Subcutaneous adipose tissue (tissue), 3 donors: ENCODE data around the genes SGK1, HBS1L and AHI1.

GRCh38 chr6:132819287-132820403, 5.3 kb downstream of the RPS12 start:
- PRO-cap, result no peak
- RAMPAGE, long total RNA, 3 experiments, result no peak in any of the 3 experiments

DNA sequence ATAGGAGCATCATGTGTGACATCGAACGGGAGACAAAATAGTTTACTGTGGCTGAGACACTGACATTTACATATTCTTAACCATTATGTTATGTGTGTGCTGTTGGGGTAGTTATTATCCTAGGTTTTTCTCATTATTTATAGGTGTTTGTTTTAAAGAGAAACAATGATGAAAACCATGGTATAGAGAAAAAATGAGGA, 155.2 kb downstream of the EYA4 start:
- PRO-cap, result unidirectional peak, minus-strand start at position 65 of the sequence
- RAMPAGE, long total RNA, 3 experiments, result no peak in any of the 3 experiments

DNA sequence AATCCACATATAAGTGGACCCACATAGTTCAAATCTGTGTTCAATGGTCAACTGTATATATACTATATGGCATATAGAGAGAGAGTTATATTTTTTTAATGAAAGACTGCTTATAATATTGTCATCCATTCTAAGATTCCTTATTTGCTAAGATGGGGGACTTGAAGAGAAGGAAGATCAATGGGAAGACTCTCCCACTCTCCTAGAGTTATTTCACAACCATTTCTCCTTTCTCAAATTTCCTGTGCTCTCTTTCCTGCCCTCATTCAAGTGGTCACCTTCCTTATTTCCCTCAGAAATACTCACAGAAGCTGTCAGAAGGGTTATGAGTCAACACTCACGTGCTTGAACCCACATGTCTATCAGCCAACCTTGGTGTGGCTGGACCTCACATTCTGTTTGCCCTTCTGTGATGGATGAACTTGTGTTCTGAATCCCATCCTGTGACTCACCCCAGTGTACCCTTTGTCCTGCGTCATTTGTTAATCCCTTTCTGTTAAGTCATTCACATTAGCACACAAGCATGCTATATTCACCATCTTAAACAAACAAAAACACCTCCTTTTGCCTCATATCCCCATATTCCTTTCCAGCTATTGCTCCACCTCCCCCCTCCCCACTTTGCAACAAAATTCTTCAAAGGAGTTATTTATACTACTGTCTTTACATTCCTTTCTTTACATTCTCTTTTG, 279.4 kb upstream of the TCF21 start:
- PRO-cap, result no peak
- RAMPAGE, long total RNA, 3 experiments, result no peak in any of the 3 experiments

DNA sequence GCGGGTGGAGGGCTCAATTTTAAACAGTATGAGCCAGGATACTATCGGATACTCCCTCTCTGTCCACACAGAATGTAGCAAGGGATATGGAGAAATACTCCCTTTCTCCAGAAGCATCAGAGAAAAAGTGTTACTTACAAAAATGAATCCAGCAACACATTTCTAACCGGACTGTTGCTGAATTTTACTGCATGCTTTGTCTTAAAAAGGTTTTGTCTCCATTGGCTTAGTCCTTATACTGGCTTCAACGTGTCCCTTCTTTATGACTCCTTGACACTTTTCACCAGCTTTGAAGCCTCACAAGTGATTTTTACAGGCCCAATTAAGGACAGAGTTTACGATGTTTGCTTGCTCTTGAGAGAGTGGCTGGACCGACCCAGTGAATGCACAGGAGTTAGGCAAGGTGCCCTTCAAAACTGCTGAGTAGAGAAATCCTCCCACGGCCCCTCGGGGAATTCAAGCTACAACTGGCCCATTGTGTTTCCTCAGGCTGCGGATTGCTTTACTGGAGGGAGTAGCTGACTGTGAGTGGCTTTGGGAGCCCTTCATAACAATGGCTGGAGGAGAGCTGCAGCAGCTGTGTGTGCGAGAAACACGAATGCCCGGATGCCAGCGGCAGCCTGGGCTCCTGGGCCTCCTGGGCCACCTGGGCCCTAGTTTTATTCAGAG, 50.1 kb downstream of the SGK1 start:
- PRO-cap, result no peak
- RAMPAGE, long total RNA, 3 experiments, result no peak in any of the 3 experiments

DNA sequence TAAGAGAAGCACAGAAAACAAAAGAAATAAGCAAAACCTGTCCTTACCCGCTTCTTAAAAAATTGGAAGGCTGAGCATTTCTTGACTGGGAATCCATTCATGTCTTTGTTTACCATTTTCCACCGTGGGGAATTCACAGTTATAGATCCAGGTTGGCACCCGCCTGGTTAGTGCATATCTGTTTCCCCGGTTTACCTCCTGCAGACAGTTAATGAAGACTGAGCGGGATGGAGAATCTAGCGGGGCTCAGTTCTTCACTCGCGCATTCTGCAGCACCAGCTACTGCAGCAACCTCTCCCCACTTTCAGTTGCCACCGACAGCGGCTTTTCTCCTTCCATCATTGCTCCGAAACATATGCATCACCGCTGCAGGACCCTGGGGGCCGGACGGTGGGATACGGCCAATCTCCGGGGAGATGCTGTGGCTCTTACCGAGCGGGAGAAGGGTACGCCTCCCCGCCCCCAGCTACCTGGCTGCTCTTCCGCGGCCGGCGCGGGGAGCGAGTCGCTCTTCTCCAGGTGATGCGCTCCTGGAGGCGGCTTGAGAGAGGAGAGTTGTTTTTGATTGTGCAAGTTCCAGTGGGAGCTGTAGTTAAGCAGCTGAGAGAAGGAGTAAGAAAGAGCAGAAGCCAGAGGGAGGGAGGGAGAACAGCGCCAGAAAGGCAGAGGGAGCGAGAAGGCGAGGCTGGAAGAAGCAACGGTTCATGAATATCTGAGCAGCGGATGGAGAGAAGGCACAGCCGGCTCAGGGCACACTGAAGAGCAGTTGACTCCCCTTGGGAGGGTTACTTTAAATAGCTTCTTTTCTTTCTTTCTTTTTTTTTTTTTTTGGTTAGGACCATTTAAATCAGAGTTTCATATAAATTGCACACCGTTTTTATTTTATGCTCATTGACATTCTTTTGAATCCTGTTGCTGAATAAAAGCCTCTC, at the start of gene SGK1:
TSS of gene SGK1 (minus strand) at position 768 of the 932 bp plus-strand sequence.
- PRO-cap, result no peak
- RAMPAGE, long total RNA, 3 experiments, result no peak in any of the 3 experiments

- PRO-cap, result bidirectional peak, plus-strand start at chr6:134436429, minus-strand start at chr6:134436316
- RAMPAGE, long total RNA, 3 experiments, result no peak in any of the 3 experiments
Measured at GRCh38 chr6:134435988-134436987, 118.4 kb upstream of the SGK1 start.

DNA sequence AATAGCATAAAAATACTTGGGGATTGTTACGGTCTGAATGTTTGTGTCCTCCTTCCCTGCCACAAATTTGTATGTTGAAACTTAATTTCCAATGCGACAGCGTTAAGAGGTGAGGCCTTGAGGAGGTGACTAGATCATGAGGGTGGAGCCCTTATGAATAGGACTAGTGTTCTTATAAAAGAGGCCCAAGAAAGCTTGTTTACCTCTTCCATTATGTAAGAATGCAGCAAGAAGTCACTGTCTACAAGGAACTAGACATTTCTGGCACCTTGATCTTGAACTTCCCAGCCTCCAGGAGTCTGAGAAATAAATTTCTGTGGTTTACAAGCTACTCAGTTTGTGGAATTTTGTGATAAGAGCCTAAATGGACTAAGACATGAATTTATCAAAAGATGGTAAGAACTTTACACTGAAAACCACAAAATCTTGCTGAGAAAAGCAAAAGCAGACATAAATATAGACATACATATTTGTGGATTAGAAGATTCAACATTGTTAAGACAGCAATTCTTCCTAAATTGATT, 173.6 kb upstream of the SGK1 start:
- PRO-cap, result no peak
- RAMPAGE, long total RNA, 3 experiments, result no peak in any of the 3 experiments

DNA sequence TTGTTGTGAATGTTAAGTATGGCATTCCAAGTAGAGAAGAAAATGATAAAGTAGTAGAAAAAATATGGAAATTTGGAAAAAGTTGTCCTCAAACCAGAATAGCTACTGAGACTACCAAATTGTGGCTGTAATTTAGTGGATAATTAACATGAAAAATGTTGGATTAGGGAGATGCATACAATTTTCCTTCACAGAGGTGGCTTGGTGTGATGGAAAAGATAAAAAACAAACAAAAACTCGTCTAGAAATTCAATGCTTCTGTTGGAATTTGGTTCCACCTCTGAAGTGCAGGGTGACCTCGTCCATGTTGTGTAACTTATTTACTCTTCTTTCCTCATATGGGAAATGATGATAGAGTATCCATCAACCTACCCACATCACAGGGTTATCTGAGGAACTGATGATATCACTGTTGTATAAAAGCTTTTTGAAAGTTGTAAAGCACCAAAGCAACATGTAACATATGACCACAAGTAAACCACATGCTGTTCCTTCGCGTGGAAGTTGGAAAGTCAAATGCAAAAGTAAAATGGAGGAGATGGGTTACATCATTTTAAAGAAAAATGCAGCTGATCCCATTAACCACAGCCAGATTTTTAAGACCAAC, 211.9 kb upstream of the SGK1 start:
- PRO-cap, result no peak
- RAMPAGE, long total RNA, 3 experiments, result no peak in any of the 3 experiments

DNA sequence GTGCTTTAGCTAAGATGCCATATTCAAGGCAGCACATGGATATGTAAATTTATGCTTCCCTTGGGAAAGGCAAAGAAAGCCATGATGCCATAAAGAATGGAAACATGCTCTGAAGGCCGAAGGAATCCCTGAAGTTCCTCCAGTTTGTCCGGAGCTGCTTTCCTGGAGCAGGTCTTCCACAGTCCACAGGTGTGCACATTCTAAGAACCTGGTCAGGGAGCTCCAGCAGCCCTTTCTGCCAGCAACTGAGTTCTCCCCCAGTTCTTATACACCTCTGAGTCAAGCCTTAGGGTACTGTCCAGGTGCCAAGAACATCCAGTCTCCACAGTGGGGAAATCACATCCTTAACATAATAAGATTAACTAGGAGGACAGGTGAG, 303.8 kb upstream of the SGK1 start:
- PRO-cap, result no peak
- RAMPAGE, long total RNA, 3 experiments, result no peak in any of the 3 experiments

- PRO-cap, result no peak
- RAMPAGE, long total RNA, 3 experiments, result no peak in any of the 3 experiments
Measured at GRCh38 chr6:134622077-134622398, 304.1 kb upstream of the SGK1 start.

GRCh38 chr6:134714810-134715174, 235.1 kb downstream of the ALDH8A1 start:
- PRO-cap, result unidirectional peak, minus-strand start at chr6:134714878
- RAMPAGE, long total RNA, 3 experiments, result no peak in any of the 3 experiments

- PRO-cap, result no peak
- RAMPAGE, long total RNA, 3 experiments, result no peak in any of the 3 experiments
Measured at GRCh38 chr6:134848409-134848750, 101.5 kb downstream of the ALDH8A1 start.

- PRO-cap, result no peak
- RAMPAGE, long total RNA, 3 experiments, result no peak in any of the 3 experiments
Measured at GRCh38 chr6:134930478-134931005, 19.4 kb downstream of the ALDH8A1 start.

GRCh38 chr6:135015145-135015557, 39.5 kb downstream of the HBS1L start:
- PRO-cap, result no peak
- RAMPAGE, long total RNA, 3 experiments, result no peak in any of the 3 experiments

GRCh38 chr6:135037085-135037618, 17.5 kb downstream of the HBS1L start:
- PRO-cap, result no peak
- RAMPAGE, long total RNA, 3 experiments, result no peak in any of the 3 experiments

DNA sequence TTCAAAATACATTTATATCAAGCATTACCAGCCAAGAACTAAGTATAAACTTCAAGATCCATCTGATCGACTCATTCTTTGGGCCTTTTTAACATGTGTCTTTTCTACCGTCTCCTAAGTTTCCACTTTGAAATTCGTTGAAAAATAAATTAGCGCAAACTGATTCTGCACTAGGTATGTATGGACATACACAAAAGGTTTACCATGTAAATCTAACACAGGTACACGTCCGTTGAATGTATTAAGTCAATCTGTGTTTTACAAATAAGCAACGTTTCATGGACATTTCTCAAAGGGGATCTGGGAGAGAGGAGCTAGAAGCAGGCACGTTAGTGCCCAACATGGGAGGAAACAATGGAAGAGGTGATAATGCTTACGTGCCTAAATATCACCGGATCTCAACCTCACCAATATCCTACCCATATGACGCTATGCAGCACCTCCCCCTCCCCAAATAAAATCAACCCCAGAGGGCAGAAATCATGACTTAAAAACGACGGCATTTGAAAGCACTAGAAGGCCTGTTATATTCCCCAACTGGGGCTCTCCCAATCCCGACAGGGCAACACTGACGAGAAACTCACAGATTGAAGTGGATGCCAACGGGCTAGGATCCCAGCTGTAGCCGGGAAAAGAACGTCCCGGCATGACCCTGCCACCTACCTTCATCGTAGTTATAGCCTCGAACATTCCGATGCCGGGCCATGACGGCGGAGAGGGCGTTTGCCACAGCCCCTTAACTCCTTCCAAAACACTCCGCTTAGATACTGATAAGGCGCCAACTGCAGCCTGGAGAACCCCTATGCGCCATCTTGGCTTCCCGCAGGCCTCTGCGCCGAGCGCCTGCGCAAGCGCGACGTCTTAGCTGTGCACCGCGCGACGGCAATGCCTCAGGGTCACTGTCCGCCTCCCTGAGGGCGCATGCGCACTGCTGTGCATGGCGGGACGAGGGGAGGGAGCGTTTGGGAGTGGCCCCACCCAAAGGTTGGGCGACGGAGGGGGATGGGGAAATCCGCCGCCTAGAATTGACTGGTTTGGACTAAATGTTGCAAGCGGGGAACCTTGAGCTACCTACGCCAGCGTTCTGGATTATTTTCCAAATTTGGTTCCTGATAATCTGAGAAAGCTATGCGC, at the start of gene HBS1L:
TSS of gene HBS1L (minus strand) at position 837 of the 1,134 bp plus-strand sequence.
- PRO-cap, result bidirectional peak, plus-strand start at position 936 of the sequence, minus-strand start at position 834 of the sequence
- RAMPAGE, long total RNA, 3 experiments, result start-site peak on the minus strand in 1 of 3 experiments, centred at position 834 of the sequence, 523 reads per replicate

- PRO-cap, result no peak
- RAMPAGE, long total RNA, 3 experiments, result no peak in any of the 3 experiments
Measured at GRCh38 chr6:135182628-135183374, 1.7 kb downstream of the MYB start.

- PRO-cap, result no peak
- RAMPAGE, long total RNA, 3 experiments, result no peak in any of the 3 experiments
Measured at GRCh38 chr6:135185559-135186158, 4.6 kb downstream of the MYB start.

- PRO-cap, result no peak
- RAMPAGE, long total RNA, 3 experiments, result no peak in any of the 3 experiments
Measured at GRCh38 chr6:135270590-135271698, 89.8 kb downstream of the MYB start.

GRCh38 chr6:135497216-135498128, at the start of gene AHI1:
Gene AHI1, minus strand, starts transcription at chr6:135497740.
- PRO-cap, result bidirectional peak, plus-strand start at chr6:135497886, minus-strand start at chr6:135497748
- RAMPAGE, long total RNA, 3 experiments, result start-site peak on the plus strand in 2 of 3 experiments, at chr6:135497773-135497911 at its widest, 18 to 27 reads per replicate; start-site peak on the minus strand in 2 of 3 experiments, at chr6:135497614-135497757 at its widest, 292 to 382 reads per replicate